ENCODE data around the genes SMARCA5 and SMAD1.

DNA sequence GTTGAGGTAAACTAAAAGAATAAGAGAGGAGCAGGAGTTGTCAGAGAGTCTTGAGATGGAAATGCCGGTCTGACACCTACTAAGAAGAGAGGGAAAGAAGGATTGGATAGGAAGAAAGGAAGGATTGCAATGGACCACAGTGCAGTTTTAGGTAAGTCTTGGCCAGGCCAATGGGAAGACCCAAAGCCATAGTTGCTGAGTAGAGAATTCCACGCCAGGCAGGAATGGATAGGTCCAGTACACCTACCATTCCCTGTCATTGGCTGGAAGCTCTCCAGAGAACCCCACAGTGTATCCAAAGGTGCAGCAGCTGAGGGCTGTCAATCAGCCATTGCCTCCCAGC is 80.1 kb upstream of the SCOC start:
- PRO-cap, result no peak

- PRO-cap, result no peak
Observed at GRCh38 chr4:140342967-140343928, 30.2 kb upstream of the SCOC start.

GRCh38 chr4:140678802-140679444 is 77.3 kb downstream of the TBC1D9 start:
- PRO-cap, result no peak

DNA sequence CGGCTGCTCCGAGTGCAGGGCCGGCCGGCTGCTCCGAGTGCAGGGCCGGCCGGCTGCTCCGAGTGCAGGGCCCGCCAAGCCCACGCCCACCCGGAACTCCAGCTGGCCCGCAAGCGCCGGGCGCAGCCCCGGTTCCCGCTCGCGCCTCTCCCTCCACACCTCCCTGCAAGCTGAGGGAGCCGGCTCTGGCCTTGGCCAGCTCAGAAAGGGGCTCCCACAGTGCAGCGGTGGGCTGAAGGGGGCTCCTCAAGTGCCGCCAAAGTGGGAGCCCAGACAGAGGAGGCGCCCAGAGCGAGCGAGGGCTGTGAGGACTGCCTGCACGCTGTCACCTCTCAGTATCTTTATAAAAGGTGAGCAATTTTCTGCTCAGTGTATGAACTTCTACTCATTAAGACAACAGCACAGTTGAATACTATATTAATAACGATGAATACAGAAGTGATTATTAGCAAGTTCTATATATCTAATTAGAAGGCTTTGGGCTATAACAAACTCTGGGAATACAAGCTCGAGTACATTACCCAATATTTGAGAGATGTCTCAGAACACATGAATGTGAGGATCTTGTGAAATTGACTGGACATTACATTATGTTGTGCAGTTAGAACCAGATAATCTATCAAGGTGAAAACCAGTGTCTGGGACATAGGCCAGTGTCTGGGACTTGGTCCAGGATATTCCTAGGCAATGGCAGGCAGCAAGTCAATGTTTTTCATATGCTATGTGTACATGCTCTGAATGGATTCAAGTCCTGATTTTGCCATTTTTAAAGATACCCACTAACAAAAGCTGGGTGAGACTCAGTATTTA is 112.9 kb downstream of the ZNF330 start:
- PRO-cap, result no peak

DNA sequence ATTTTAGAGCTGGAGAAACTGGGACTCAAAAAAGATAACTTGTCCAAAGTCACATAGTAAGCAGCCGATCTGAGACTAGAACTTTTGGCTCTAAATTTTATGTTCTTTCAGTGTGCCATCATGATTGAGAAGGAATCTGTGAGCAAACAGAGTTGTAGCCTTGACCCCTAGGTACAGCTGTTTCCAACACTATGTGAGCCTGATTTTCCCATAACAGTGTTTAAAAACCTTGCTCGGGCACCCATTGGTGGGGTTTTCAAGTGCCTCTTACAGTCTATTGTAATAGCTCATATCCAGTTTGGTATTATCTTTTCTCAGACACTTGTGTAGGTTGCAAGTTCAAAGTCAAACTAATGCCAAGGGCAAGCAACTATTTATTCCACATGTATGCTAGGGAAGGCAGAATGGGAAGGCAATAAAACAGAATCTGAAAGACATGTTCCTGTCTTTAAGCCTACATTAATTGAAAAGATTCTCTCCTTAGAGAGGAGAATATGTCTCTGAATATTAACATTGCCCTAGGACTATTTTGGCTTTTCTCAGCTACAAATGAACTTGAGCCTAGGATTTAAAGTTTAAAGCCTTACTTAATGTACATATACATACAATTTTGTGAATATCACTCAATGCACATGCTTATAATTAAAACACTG is 467.8 kb downstream of the INPP4B start:
- PRO-cap, result no peak

GRCh38 chr4:142473352-142474193 is 372.5 kb downstream of the INPP4B start:
- PRO-cap, result no peak

- PRO-cap, result no peak
Observed at GRCh38 chr4:142556518-142556873, 289.6 kb downstream of the INPP4B start.

DNA sequence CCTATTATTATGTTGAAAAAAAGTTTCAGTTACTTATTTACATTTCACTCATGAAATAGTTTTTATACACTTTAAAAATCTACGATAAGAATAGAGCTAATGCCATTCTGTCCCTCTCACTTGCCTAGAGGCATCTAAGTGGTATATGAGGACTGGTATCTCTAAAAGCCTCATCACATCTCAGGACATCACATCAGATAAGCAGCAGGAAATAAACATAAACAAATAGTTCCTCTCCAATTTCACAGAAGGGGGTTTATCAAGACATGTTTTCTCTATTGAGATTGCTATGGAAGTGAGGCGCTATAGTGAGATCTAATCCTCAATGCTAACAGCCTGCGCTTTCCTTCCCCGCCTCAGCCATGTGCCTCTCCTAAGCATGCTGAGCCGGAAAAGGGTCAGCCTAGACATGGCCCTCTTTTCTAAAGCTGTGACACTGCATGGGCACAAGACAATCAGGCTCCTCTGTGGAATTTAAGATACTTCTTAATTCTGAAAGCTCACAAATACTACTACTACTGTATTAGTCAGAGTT is 286.2 kb downstream of the INPP4B start:
- PRO-cap, result no peak

DNA sequence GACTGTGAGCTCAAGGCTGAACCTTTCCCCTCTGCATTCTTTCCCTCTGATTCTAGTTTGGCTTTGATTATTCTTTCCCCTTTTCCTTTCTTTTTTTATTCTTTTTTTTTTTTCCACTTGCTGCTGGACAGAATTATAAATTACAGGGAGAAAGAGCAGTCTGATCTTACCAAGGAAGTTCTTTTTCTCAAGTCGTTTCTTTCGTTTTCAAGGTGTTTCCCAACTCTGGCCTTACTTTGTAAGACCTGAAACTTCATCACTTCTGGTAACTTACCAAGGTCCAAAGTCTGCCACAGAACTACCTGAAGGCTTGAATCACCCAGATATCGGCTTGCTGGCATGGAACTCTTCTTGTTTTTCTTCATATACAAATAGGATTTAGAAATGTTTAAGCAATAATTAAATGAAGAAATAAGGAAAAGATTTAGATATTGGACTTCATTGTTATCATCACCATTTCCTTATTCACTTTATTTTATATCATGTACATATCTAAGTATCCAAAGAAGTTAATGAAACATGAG is 278.0 kb downstream of the INPP4B start:
- PRO-cap, result no peak

GRCh38 chr4:142817245-142817796 is 28.8 kb downstream of the INPP4B start:
- PRO-cap, result no peak

DNA sequence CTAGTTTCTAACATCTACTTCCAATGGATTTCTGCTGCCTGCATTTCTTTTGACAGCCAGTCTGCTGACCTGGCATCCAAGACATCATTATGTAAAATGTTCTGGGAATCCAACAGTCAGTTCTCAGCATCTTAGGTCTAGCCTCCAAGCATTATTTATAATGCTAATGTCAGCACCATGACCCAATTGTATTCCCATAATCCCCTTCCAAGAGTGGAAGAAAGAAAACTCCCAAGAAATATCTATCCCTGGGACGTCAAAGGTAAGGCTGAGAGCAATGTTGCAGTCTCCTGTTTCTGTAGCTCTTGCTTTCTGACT is 50.6 kb upstream of the GAB1 start:
- PRO-cap, result no peak

DNA sequence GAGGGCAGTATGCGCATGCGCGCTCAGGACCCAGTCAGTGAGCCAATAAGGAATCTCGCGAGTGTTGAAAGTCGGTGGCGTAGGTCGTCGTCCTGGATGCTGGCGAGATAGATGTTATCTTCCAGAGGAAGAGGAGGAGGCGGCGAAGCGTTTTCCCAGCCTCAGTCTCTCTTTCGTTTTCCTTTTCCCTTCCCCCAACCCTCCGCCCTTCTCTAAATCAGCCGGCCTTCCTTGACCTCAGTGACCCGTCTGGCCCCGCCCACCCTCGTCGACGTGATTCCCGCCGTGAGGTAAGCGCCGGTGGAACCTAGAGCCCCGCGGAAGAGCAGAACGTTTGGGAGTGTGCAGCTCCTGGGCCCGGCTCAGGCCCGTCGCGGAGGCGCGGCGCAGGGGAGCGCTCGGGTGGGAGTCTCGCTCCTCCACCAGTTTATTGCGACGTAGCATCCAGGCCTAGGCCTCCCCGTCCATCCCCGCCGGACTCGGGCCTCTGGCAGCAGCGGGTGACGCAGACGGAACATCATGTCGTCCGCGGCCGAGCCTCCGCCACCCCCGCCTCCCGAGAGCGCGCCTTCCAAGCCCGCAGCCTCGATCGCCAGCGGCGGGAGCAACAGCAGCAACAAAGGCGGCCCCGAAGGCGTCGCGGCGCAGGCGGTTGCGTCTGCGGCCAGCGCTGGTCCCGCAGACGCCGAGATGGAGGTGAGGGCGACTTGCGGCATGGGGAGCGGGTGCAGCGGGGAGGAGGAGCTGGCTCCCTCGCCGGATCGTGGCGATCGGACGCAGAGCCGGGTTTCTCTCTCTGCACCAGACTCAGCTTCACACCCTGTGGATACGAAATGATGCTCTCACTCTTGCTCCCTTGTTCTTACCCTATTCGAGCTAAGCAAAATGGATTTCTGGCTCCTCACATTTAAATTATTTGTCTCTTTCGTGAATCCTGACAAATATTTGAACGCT is at the start of gene SMARCA5:
Gene SMARCA5 (plus strand): TSS at position 297 of the 954 bp plus-strand sequence.
- PRO-cap, result bidirectional peak, plus-strand start at position 105 of the sequence, minus-strand start outside the sequence; bidirectional peak, plus-strand start at position 303 of the sequence, minus-strand start at position 251 of the sequence

GRCh38 chr4:144356967-144357426 is 216.5 kb upstream of the GYPA start:
- PRO-cap, result no peak

GRCh38 chr4:145480332-145480838 is 1.3 kb upstream of the SMAD1 start:
- PRO-cap, result no peak

DNA sequence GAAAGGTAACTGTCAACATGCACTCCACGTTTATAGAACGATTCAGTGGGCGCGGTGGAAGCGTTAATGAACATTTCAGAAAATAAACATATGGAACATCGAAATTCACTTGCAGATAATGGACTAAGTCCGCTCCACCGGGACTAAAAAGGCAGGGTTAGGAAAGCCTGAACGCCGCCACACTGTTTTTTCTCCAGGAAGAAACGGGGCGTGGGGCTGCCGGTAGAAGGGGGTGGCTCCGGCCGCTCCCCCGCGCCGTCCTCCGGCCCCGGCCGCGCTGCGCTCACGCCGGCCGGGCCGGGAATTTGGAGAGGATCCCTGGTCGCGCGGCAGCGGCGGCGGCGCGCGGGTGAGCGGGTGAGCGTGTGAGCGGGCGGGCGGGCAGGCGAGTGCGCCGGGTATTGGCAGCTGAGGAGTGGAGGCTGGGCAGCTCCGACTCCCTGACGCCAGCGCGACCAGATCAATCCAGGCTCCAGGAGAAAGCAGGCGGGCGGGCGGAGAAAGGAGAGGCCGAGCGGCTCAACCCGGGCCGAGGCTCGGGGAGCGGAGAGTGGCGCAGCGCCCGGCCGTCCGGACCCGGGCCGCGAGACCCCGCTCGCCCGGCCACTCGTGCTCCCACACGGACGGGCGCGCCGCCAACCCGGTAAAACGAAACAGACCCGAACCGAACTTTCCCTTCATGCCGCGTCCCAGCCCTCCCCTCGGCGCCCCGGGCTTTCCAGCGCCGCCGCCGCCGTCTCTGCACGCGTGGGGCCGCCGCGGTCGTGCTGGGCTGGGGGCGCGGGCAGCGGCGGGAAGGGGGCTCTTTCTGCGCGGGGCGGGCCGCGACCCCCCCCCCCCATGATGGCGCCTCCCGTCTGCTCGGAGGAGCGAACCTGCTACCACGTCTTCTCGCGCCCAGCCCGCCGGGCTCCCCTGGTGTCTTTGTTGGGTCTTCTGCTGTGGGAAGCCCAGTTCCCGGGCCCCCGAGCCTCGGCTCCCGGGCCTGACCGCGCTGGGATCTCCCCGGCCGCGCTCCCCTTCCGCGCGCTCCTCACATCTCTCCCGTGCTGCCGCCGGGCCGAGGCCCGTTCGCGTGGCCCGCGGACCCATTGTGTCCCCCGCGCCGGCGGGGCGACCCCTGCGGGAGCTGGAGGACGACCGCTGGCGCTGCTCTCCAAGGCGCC is at the start of gene SMAD1:
Gene SMAD1 (plus strand): TSS at position 458 of the 1,166 bp plus-strand sequence.
- PRO-cap, result bidirectional peak, plus-strand start at position 458 of the sequence, minus-strand start at position 307 of the sequence; bidirectional peak, plus-strand start outside the sequence, minus-strand start at position 1,093 of the sequence

- PRO-cap, result no peak
Observed at GRCh38 chr4:145835769-145837000, 102.4 kb downstream of the ZNF827 start.

- PRO-cap, result no peak
Observed at GRCh38 chr4:146365742-146366047, 151.4 kb downstream of the REELD1 start.

DNA sequence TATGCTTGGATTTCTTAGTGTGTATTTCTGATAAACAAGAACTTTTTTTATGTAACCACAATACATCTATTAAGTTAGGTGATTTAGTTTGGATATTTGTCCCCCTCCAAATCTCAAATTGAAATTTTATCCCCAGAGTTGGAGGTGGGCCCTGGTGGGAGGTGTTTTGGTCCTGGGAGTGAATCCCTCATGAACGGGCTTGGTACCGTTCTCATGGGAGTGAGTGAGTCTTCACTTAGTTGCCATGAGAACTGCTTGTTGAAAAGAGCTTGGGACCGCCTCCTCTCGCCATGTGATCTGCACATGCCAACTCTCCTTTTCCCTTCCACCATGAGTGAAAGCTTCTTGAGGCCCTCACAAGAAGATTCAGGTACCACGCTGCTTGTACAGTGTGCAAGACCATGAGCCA is 201.3 kb upstream of the TTC29 start:
- PRO-cap, result no peak

DNA sequence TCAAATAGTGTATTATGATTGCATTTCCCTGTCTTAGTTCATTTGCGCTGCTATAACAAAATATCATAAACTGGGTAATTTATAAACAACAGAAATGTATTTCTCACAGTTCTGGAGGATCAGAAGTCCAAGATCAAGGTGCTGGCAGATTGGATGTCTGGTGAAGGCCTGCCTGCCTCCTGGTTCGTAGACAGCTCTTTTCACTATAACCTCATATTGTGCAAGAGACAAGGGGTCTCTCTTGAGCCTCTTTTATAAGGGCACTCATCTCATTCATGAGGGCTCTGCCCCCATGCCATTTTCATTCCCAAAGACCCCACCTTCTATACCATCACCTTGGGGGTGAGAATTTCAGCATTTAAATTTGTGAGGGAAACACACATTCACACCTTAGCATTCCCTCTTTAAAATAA is 129.3 kb upstream of the EDNRA start:
- PRO-cap, result no peak

- PRO-cap, result no peak
Observed at GRCh38 chr4:147786293-147786703, 54.4 kb downstream of the ARHGAP10 start.